Measurements from ENCODE around the gene FLVCR1.

DNA sequence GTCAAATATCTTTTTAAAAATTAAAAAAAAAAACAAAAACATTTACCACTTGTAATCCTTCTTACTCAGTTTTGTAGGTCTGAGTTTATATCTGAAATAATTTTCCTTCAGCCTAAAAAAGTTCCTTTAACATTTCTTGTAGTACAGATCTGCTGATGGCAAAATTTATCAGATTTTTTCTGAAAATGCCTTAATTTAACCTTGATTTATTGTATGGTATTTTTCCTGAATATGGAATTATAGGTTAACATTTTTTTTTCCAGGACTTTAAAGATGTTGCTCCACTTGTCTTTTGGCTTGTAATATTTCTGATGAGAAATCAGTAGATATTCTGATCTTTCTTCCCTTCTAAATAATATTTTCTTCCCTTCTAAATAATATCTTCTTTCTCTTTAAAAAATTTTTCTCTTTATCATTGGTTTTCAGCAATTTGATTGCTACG is 77.3 kb downstream of the INTS7 start:
- PRO-cap, 2 experiments = no peak in any of the 2 experiments

DNA sequence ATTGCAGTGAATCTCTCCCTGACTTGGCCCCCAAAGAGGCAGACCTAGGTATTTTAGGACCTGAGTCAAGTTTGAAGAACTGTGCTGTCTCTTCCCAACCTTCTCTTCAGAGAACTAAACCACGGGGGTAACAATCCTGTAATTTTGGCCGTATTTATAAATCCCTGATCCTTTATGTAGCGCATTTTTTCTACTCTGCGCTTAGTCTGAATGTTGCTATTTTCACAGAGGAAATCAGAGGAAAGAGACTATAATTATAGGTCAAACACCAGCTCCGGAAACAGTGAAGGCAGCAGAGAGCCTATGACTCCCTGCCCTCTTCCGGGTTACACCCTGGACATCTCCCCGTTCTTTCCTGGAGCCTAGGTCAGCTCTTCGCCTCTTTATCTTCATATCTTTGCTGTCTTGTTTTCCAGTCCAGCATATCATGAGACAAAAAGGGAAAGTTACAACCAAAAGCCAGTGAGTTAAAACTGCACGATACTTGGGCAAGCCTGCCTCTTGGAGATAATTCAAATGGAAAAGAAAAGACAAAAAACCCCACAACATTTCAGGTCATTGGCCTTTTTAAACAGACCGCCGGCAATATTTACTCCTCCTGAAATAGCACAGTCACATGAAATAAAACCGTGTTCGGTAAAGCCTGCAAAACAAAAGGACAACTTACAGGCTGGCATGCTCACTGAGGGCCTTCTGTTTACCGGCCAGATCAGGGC is 43.0 kb upstream of the PPP2R5A start:
- PRO-cap, 2 experiments = no peak in any of the 2 experiments

GRCh38 chr1:212284556-212285313 is 475 bp upstream of the PPP2R5A start:
- PRO-cap, 2 experiments = peak in 2 of 2 experiments; most common plus-strand start chr1:212284824 (in 1); most common minus-strand start chr1:212285057 (in 2)

DNA sequence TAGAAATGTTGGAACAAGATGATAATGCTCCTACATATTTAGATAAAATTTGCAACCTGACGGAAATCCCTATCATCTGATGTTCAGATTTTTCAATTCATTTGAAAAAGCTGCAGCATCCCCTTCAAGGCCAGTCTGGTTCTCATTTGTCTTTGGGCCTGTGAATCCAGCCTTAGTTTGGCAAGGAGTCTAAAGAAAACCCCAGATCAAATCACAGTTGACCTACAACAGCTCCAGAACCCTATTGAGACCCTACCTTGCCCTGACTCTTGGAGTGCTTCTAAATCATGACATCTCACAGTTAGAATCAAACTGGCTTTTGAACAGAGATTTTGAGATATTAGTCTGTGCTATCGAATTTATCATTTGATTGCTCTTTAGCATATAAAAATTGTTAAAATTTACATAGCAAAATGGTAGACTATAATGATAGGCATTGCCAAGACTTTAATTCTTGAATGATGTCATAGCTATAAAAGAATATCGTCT is 2.1 kb downstream of the PPP2R5A start:
- PRO-cap, 2 experiments = no peak in any of the 2 experiments

GRCh38 chr1:212348966-212349566 is 63.9 kb downstream of the PPP2R5A start:
- PRO-cap, 2 experiments = no peak in any of the 2 experiments

DNA sequence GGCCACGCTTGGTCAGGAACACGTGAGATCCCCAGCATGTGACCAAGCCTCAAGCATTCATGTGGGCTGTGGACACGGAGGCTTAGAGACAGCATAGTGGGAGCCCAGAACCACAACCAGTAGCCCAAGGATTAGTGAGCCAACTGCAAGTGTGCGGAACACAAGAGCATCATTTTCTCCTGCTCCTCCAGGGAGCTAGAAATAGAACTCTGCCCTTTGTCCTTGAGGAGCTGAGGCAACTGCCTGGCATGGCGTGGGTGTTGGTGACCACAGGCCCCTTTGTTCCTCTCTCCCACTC is 50.2 kb downstream of the NENF start:
- PRO-cap, 2 experiments = no peak in any of the 2 experiments

GRCh38 chr1:212567051-212567682 is 41.4 kb upstream of the ATF3 start:
- PRO-cap, 2 experiments = peak in 2 of 2 experiments; most common minus-strand start chr1:212567260 (in 1)

- PRO-cap, 2 experiments = no peak in any of the 2 experiments
Observed at GRCh38 chr1:212587460-212587708, 21.2 kb upstream of the ATF3 start.

DNA sequence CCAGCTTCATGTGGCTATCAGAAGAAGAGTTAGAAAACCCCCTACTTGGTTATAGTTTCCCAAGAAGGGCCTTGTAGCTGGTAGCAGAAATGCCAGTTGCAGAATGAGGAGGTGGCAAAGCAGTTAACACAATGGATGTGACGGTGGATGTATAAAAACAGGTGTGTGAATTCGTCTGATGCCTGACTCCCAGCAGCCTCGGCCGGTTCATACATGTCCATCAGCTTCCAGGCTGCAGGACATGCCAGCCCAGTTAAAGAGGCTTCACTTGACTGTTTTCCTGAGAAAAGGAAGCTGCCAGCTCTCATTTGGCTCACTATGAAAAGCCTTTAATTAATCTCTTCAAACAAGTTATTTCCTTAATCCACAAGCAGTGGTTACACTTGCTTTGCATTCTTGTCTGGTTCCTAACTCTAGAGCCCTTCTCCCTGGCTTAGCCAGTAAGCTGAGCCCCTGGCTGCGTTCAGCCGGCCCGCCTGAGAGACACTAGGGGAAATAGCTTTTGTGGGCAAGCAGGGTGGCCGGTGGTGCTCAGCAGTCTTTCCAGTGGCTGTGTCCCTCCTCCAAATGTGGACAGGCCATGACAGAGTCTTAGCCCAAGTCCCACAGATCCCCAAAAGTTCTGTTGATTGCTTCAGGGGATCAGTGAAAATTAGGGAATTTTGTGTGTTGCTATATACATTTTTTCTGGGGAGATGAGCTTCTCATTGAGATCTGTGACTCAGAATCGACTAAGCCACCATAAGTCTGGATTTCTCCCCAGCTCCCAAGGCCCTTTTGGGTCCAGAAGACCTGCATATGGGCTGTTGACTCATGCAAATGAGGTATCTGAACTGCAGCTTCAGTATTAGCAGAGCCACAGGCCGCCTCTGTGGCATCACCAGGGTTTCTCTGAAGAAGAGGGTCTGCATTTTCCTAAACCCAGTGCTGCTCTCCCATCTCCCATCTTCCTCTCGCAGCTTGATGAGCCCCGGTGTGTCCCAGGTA is 5.7 kb upstream of the GARIN4 start:
- PRO-cap, 2 experiments = no peak in any of the 2 experiments

DNA sequence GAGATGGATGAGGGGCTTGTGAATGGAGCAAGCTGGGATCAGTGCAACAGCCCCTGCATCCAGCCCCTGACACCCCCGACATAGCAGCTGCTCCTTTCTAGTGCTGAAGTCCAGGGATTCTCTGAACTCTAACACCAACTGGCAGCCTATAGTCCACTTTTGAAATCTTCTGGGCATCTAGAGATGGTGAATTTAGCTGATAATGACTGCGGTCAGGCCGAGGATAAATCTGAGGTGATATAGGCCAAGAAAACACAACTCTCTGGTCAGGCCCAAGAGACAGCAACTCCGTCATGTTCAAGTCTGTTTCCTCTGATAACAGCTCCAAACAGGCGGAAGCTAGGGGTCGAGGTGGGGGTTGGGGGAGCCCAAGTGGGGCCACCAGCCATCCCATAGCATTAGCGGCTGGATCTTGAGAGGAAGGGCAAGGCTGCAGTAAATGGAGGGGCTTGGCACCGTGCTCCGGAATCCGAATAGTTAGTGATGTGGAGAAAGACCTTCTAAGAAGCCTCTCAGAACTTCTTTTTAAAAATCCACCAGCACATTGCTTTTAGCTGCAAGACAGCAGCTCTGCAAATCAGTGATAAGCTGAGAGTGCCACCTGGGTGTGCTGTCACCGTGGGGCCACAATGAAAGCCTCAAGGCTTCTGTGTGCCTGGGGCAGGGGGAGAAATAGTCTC is 11.4 kb downstream of the GARIN4 start:
- PRO-cap, 2 experiments = no peak in any of the 2 experiments

GRCh38 chr1:212691733-212691940 is 8.0 kb downstream of the BATF3 start:
- PRO-cap, 2 experiments = no peak in any of the 2 experiments

DNA sequence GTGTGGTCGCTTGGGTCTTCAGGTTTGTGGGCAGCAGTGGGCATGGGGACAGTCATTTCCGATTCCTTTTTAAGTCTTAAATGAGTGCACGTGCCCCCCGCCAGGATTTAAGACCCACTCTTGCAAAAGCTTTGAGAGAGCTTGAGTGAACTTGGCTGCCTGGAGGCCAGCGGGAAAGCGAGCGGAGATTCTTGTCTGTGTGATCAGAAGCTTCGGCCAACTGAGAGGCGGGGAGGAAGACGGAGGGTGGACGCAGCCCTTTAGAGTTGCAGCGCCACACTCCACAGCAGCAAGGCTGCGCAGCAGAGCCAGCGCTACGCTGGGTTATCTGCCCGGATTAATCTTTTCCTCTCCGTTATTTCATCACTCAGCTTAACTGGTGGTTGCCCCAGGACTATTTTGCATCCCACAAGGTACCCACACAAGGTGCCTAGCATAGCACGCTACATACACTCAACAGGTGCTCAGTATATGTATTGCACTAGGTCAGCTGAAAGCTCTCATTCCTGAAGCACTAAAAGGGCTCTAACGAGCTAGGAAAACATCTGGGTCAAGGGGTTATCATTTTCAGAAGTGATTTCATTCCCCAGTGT is 1.4 kb upstream of the BATF3 start:
- PRO-cap, 2 experiments = no peak in any of the 2 experiments

DNA sequence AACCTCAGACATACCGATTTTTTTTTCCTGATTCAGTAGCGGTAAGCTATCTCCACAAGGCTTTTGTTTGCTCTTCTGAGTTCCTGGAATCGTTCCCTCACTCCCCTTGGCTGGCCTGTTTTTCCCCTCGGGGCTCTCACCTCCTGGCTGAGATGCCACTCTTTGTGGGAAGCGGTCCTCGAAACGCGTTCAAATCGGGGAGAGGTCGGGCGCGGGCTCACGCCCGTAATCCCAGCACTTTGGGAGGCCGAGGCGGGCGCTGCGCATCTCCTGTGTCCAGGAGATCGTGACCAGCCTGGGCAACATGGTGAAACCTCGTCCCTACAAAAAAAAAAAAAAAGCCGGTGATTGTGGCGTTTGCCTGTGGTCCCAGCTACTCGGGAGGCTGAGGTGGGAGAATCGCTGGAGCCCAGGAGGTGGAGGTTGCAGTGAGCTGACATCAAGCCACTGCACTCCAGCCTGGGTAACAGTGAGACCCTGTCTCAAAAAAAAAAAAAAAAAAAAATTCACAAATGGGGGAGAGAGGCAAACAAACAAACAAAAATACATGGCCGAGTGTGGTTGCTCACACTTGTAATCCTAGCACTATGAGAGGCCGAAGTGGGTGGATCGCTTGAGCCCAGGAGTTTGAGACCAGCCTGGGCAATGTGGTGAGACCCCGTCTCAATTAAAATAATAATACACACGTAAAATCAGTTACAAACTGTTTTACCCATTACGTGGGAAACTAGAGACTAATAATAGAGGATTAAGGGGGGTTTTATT is 637 bp downstream of the TATDN3 start:
- PRO-cap, 2 experiments = no peak in any of the 2 experiments

- PRO-cap, 2 experiments = no peak in any of the 2 experiments
Observed at GRCh38 chr1:212794407-212795207, 2.9 kb downstream of the TATDN3 start.

- PRO-cap, 2 experiments = peak in 2 of 2 experiments; most common plus-strand start chr1:212858283 (in 1); most common minus-strand start chr1:212858129 (in 2)
Observed at GRCh38 chr1:212857963-212858623, at the start of gene FLVCR1. FLVCR1 (plus strand) TSS chr1:212858275.

- PRO-cap, 2 experiments = no peak in any of the 2 experiments
Observed at GRCh38 chr1:213473914-213474541, 423.0 kb downstream of the RPS6KC1 start.

DNA sequence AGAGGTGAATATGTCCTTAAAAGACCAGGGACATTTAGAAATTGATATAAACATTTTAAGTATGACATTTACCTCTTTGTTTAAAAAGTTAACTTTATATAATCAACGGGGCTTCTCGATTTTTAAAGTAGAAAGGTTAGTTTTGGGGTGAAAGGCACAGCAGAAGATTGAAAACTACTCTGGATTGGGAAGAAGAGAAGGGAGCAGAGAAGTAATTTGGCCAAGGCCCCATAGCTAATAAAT is 405.4 kb upstream of the PROX1 start:
- PRO-cap, 2 experiments = no peak in any of the 2 experiments

DNA sequence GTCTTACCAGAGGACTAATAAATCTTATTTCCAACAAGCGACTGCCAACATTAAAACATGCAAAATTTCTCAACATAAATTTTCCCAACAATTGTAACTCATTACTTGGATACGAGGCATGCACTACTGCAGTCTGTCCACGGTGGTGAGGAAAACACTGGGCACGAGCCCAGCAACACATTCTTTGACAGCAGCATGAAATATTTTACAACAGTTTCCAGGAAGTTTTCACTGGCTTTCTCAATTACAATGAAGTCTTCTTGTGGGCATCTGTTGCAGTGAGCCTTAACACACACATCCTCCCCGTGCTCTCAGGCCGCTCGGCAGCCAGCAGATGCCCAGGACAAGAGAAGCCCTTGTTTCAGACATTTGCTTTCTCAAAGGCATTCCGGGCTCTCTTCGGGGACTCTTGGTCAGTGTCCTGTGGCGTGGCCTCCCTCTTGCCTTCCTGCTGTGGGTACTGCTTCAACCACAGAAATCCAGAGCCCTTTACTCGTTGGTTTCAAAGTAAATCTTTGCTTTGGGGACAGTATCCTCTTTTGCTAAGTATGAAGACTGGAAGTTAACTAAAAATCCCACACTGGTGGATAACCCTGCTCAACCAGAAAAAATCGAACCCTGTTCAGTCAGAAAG is 262.6 kb upstream of the PROX1 start:
- PRO-cap, 2 experiments = no peak in any of the 2 experiments

DNA sequence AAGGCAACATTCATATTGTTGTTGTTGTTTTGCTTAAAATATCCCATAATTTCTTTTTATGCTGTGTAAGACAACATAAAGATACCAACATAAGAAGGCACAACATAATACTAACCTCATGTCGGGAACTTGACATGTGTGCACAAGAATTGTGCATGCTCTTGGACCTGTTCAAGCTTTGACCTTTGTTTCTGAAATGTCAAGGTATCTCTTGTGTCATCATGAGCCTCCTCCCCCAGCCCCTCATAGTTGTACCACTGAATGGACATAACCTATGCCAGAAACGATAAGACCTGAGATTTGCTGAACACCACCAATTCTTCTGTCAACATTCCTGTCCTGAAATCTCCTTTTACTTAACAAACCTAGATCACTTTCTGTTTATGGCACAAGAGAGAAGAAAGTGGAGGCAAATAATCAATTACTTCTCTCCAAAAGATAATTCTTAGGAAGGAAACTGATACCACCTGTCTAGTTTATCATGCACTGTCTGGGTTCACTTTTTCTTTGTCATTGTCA is 29.4 kb upstream of the PROX1 start:
- PRO-cap, 2 experiments = no peak in any of the 2 experiments

- PRO-cap, 2 experiments = no peak in any of the 2 experiments
Observed at GRCh38 chr1:213985991-213986952, 1.5 kb upstream of the PROX1 start.

Measured in psoas muscle (tissue), 2 donors.